A375 (cell line): ENCODE data around the genes NPVF, CBX3 and HOXA4.

- RAMPAGE, long total RNA: no peak
Measured at GRCh38 chr7:24877783-24878448, 102.1 kb downstream of the OSBPL3 start.

DNA sequence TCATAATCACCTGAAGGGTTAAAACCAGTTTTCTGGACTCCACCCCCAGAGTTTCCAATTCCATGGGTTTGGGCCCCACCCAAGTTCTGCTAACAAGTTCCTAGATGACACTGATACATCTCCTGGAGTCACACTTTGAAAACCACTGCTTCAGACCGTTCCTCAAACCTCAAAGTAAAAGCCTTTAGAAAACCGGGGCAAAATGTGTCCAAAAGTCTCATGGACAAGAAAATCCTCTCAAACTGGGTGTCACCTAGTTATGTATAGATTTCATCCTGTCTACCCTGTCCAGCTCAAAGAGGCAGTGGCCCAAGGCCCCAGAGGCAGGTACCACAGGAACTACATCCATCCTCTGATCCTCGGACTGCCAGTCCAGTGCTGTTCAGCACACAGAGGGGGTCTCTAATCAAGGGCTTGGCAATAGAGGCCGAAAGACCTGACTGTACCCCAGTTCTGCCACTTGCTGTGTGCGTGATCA is 9.2 kb downstream of the OSBPL3 start:
- RAMPAGE, long total RNA: no peak

GRCh38 chr7:25025055-25025747 is 45.2 kb upstream of the OSBPL3 start:
- RAMPAGE, long total RNA: no peak

DNA sequence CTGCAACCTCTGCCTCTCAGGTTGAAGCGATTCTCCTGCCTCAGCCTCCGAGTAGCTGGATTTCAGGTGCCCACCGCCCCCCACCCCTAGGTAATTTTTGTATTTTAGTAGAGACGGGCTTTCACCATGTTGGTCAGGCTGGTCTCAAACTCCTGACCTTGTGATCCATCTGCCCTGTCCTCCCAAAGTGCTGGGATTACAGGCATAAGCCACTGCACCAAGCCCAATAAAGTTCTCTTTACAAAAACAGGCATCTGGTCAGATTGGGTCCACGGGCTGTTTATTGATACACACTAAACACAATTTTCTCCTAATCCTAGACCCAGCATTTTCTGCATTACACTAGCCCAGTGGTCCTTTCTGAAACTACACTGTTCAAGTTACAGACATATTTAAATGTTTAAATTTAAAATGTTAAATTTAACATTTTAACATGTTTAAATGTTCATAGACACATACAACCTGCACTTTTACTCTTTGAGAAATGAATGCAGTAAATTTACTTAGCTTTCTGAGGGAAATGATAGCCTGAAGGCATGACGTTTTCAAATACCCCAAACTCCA is 6.6 kb downstream of the CYCS start:
- RAMPAGE, long total RNA: no peak

GRCh38 chr7:25119855-25120369 is 5.1 kb downstream of the CYCS start:
- RAMPAGE, long total RNA: no peak

- RAMPAGE, long total RNA: no peak
Measured at GRCh38 chr7:25123863-25124212, 1.2 kb downstream of the CYCS start.

DNA sequence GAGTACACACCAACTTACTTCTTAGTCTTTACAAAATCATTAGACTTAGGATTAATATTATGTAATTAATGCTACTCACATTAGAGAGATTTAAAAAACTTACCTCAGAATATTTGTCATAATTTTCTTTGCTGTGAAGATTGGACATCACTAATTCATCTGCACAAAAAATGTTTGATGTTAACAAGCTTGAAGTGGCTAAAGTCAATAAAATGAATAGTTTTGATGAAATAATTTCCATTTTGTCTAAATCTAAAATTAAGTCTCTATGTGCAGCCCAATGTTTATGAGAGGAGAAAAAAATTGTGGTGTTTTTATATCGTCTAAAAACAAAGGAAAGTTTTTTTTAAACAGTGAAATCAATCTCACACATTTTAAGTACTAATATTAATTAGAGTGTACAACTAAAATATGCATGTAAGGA is at the start of gene NPVF:
TSS of gene NPVF (minus strand) at position 288 of the 424 bp plus-strand sequence.
- RAMPAGE, long total RNA: no peak

DNA sequence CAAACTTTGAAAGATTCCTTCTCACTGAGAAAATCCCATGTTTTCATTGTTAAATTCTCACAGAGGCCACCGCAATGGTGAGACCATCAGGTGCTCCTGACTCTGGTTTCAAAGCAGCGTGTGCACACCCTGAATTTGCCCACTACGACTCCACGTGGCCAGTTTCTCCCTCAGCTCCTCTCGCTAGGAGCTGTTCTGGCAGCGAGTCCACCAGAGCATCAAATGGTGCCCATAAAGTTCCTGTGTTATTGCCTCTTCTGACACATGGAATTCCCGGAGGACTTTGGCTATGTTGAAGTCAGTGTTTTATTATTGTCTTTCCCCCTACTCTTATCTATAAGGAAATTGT is 53.8 kb upstream of the NPVF start:
- RAMPAGE, long total RNA: no peak

DNA sequence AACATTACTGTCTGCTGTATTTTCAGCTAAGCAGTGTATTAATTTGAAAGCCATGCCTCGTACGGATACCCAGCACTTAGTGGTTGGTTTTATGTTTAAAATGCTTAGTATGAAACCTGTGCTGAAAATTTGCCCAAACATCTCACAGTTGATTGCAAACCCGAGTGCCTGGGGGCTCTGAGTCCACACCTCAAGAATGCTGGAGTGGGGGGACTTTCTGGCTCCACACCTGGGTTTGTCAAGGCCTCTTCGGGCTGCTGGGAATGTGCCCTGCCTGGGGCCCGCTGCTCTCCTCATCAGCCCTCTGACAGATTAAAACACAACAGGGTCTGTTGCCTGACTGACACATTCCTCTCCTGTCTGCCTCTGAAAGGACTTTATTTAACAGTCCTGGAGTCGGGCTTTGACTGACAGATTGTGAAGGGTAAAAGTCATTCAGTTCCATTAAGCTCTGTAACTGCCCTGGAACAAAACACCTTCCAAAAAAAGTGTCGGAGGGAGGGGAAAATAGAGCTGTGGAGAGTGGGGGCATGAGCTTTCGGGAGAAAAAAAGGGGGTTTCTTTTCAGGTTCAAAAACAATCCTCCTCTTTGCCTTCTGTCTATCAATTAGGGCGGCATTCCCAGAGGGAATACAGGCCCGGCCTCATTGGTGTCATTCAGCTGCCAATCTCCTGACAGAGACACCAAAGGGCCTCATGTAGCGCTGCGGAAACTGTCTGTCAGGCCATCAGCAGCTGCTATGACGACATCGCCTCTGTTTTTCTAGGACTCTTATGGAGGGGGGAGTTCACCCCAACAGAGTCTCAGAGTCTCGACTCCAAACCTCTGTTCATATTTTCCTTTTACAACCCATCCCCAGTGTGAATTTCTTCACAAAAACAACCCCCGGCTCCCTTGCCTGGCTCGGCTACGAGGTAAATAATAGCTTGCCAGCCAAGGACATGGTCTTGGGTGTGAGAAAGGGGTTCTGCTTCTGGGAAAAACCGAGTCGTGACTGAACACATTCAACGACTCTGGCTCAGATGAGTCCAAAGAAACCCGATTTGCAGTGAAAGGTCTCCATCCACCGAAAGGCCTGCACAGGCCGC is 398.8 kb upstream of the NFE2L3 start:
- RAMPAGE, long total RNA: no peak

GRCh38 chr7:25862510-25863115 is 289.4 kb upstream of the NFE2L3 start:
- RAMPAGE, long total RNA: no peak

DNA sequence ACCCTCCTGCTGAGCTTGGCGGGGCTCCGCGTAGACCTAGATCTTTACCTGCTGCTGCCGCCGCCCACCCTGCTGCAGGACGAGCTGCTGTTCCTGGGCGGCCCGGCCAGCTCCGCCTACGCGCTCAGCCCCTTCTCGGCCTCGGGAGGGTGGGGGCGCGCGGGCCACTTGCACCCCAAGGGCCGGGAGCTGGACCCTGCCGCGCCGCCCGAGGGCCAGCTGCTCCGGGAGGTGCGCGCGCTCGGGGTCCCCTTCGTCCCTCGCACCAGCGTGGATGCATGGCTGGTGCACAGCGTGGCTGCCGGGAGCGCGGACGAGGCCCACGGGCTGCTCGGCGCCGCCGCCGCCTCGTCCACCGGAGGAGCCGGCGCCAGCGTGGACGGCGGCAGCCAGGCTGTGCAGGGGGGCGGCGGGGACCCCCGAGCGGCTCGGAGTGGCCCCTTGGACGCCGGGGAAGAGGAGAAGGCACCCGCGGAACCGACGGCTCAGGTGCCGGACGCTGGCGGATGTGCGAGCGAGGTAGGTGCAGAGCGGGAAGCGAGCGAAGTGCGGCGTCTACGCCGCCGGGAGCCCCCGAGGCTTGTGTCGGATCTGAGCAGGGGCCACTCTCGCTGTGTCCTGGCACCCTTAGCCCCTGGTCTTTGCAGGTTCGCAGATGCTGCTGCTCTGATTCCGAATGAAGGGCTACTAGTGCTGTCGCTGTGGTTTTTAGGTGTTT is 711 bp downstream of the NFE2L3 start:
- RAMPAGE, long total RNA: no peak

- RAMPAGE, long total RNA: no peak
Measured at GRCh38 chr7:26186439-26187077, 14.0 kb downstream of the HNRNPA2B1 start.

DNA sequence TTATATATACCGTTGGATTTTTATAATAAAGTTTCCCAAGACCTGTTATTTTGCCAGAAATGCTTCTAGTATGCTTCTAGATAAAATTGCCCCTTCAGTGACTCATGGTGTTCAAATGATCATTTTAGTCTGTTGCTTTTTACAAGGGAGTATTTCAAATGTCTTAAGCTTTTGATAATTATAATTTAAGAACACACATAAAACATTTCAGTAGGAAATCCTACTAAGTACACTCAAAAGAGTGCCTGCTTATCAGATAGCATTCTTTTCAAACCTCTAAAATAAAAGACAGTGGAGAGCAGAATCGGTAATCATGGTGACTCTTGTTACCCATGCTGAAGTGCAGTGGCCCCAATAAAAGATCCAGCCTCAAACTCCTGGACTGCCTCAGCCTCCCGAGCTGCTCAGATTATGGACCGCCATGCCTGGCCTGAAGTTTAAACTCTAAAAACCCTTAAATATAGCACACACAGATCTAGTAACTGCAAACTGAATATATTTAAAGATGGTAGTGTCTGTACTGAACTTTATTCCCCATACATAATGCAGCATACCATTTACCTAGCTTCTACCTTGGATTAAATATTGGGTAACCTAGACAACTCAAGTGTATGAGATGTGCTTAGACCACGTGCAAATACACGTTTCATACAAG is 13.3 kb downstream of the HNRNPA2B1 start:
- RAMPAGE, long total RNA: no peak

GRCh38 chr7:26200857-26201845 is at the start of gene CBX3:
Gene CBX3 (plus strand): TSS chr7:26201745.
- RAMPAGE, long total RNA: start-site peak on the plus strand at chr7:26201738-26201790, 1,406 and 302 reads in 2 replicates

DNA sequence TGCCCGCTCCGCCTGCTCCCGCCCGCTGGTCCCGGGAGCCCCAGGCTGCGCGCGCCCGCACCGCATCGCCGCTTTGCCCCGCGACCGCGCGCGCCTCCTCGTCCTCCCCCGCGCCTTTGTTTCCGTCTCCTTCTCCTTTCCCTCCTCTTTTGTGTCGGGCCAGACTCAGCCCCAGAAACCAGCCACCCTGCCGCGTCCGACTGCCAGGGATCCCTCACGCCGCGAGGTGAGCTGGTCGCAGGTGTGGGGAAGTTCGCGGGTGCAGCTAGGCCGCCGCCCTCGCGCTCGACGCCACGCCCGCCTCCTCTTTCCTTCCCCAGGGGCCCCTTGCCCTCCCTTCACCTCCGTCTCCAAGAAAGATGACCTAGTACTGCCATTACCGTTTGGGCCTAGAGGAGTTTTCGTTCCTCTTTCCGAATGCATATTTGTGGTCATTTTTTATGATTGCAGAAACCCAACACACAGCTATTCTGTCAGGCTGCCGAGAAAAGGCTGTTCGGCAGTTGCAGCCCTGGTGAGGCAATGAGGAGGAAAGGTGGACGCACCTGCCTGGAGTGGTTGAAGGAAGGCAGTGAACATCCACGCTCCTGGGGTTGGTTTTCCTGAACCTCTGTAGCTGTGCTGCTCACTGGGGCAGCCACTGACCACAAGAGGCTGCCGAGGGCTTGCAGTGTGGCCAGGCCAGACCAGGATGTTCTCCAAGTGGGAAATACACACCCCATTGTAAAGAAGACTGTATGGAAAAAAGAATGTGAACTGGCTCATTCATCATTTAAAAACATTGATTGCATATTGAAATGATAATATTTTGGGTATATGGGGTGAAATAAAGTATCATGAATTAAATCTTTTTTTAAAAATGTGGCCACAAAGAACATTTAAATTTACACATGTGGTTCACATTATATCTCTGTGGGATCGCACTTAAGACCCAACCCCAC is 107.4 kb downstream of the SNX10 start:
- RAMPAGE, long total RNA: no peak

DNA sequence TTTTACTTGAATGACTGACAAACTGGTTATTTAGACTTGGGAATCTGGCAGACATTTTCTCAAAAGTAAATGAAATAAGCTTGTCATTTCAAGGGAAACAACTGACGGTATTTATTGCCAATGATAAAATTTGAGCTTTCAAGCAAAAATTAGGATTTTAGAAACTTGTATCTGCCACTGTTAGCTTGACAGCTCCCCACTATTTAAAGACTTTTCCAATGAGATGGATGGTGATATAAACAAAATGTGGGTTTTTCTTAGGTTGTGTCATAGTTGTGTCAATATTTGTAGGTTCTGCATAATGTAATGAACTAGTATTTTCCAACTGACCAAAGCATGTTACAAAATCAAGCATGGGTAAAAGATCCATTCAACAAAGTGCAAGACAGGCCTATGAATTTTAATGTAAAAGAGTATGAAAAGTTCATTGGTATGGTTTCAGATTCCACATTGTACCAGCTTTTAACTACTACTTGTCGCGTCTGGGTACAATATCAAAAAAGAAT is 165.6 kb downstream of the SKAP2 start:
- RAMPAGE, long total RNA: no peak

GRCh38 chr7:27102233-27102575 is 279 bp downstream of the HOXA2 start:
- RAMPAGE, long total RNA: no peak

- RAMPAGE, long total RNA: no peak
Measured at GRCh38 chr7:27104276-27105227, 2.1 kb upstream of the HOXA2 start.

GRCh38 chr7:27113685-27114490 is 11.4 kb upstream of the HOXA2 start:
- RAMPAGE, long total RNA: no peak

GRCh38 chr7:27130545-27131544 is at the start of gene HOXA4:
Gene HOXA4 (minus strand): TSS chr7:27130757.
- RAMPAGE, long total RNA: no peak